ENCODE results near the genes SSUH2, CAV3 and OGG1.

GRCh38 chr3:8611227-8611690, 33.3 kb downstream of the SSUH2 start:
- PRO-cap, 7 experiments: no peak in any of the 7 experiments
- RAMPAGE, long total RNA, 2 experiments: no peak in any of the 2 experiments

GRCh38 chr3:8644650-8645031, at the start of gene SSUH2:
SSUH2 (minus strand) TSS chr3:8644798.
- PRO-cap, 7 experiments: no peak in any of the 7 experiments
- RAMPAGE, long total RNA, 2 experiments: no peak in any of the 2 experiments

- PRO-cap, 7 experiments: no peak in any of the 7 experiments
- RAMPAGE, long total RNA, 2 experiments: no peak in any of the 2 experiments
These were observed 7.8 kb upstream of the SSUH2 start for GRCh38 chr3:8652391-8652740.

DNA sequence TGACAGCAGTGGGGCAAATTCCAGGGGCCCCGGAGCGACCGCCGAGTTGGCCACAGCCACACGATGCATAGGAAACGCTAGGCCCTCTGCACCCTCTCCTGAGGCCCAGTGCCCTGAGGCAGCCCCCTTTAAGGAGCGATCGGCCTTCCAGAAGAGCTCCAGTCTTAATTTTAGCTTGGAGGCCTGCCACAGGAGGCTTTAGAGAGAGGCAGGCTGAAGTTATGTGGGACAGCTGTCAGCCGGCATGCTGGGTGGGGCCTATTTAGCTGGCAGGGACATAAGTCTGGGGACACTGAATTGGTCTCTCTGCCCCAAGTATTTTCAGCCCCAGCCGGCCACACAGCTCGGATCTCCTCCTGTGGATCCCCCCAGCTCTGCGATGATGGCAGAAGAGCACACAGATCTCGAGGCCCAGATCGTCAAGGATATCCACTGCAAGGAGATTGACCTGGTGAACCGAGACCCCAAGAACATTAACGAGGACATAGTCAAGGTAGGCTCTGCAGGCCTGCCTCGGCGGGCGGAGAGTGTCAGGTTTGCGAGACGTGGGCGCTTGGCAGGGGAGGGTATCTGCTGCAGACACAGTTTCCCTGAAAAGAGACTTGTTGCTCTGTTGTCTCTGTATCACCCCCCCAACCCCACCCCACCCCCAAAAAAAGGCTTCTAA, at the start of gene CAV3:
TSS of gene CAV3 (plus strand) at position 305 of the 667 bp plus-strand sequence.
- PRO-cap, 7 experiments: no peak in any of the 7 experiments
- RAMPAGE, long total RNA, 2 experiments: no peak in any of the 2 experiments

- PRO-cap, 7 experiments: no peak in any of the 7 experiments
- RAMPAGE, long total RNA, 2 experiments: no peak in any of the 2 experiments
These were observed 58.4 kb downstream of the RAD18 start for GRCh38 chr3:8904952-8905151.

DNA sequence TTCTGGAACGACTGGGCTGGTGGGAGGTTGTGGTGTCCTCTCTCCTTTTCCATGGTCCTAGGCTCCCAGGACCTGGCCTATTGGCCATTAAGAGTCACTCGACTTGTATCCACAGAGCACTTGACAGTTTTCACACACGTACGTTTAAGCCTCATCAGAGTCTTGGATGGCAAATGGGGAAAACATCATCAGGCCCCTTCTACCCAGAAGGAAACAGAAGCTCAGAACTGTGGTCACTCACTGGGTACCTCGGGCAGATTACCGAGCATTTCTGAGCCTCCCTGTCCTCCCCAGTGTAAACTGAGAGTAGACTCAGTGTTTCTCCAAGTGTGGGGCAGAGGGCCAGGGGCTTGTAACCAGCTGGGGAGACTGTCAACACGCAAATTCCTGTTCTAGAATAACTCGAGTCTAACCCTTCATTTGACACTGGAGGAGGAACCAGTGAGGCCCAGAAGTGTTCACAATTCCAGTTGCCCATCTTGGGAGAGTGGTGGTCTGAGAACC, 86.1 kb upstream of the RAD18 start:
- PRO-cap, 7 experiments: no peak in any of the 7 experiments
- RAMPAGE, long total RNA, 2 experiments: no peak in any of the 2 experiments

DNA sequence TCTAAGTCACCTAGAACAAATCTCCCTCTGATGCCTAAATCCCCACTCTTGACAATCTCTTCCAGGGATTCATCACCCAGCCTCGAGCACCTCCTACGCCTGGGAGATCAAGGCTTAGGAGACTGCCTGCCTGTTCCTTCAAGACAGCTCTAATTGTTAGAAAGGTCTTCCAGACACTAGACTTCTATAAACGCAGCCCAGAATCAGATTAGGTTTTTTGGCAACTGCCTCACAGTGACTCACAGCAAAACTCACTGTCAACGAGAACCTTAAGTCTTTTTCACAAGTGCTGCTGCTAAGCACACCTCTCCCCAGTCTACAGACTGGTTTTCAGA, 23.1 kb downstream of the SRGAP3 start:
- PRO-cap, 7 experiments: no peak in any of the 7 experiments
- RAMPAGE, long total RNA, 2 experiments: no peak in any of the 2 experiments

DNA sequence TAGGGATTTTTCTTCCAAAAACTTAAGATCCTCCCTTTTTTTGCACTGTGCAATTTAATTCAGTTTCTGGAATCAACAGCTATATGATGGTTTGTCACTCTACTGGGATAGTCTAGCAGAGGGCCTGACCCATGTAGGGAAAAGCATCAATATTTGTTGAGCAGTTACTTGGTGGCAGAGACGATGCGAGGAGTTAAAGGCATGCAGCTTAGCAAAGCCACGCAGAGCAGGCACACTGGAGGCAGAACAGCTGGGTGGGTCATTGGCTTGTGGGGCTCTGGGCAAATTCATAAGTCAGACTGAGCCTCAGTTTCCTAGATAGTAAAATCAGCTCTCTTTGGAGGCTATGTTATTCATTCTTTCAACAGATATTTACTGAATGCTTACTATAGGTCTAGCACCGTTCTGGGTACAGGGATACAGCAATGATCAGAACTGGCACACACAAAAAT, 449 bp upstream of the SRGAP3 start:
- PRO-cap, 7 experiments: no peak in any of the 7 experiments
- RAMPAGE, long total RNA, 2 experiments: no peak in any of the 2 experiments

- PRO-cap, 7 experiments: no peak in any of the 7 experiments
- RAMPAGE, long total RNA, 2 experiments: no peak in any of the 2 experiments
These were observed 9.8 kb upstream of the THUMPD3 start for GRCh38 chr3:9352822-9353711.

GRCh38 chr3:9387322-9388006, 10.0 kb upstream of the SETD5 start:
- PRO-cap, 7 experiments: no peak in any of the 7 experiments
- RAMPAGE, long total RNA, 2 experiments: no peak in any of the 2 experiments

DNA sequence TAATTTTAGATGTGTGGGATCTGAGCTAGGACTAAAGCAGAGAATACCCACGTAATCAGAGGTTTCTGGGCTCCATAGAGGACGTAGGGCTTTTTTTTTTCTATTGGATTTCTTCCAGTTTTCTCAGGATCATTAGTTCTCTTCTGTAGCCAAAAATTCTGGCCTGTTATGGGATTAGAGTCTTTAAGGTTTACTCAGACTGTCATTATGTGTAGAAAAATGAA, 1.8 kb downstream of the SETD5 start:
- PRO-cap, 7 experiments: peak in 2 of 7 experiments; most common plus-strand start position 58 of the sequence (in 1); most common minus-strand start position 45 of the sequence (in 2)
- RAMPAGE, long total RNA, 2 experiments: no peak in any of the 2 experiments

- PRO-cap, 7 experiments: no peak in any of the 7 experiments
- RAMPAGE, long total RNA, 2 experiments: no peak in any of the 2 experiments
These were observed 72.7 kb downstream of the SETD5 start for GRCh38 chr3:9470073-9470544.

DNA sequence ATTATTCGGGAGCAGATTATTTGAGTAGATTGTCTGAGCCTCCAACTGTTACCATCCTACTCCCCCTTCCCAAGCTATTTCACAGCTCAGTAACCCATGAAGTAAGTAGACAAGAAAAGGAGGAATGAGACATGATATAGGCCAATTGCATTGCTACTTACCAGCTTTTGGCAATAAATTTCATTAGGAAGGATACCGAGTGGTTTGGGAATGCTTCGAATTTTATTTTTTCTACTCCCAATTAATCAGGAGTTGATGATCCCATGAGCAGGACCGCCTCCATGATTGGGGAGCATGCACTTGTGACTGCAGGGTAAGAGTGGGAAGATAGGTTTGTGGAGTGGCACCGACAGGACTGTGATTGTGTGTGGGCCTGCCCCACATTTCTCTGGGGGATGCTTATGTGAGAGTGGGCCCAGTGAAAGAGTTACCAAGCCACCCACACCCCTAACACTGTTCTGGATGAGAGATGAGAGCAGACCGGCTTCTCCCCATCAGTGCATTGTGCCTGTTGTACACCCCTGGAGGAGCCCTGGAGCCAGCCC, 76.8 kb downstream of the LHFPL4 start:
- PRO-cap, 7 experiments: no peak in any of the 7 experiments
- RAMPAGE, long total RNA, 2 experiments: no peak in any of the 2 experiments

- PRO-cap, 7 experiments: no peak in any of the 7 experiments
- RAMPAGE, long total RNA, 2 experiments: no peak in any of the 2 experiments
These were observed 76.3 kb downstream of the LHFPL4 start for GRCh38 chr3:9477303-9477787.

DNA sequence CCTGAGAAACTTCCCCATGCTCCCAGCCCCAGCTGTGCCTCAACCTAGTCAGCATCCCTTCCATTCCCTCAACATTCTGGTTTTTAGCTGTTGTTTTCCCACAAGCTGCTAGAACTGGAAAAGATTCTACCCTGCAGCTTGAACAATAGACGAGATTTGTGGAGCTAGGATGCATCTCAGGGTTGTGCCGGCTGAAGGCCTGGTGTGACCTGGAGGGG, 8.1 kb upstream of the CPNE9 start:
- PRO-cap, 7 experiments: no peak in any of the 7 experiments
- RAMPAGE, long total RNA, 2 experiments: no peak in any of the 2 experiments

DNA sequence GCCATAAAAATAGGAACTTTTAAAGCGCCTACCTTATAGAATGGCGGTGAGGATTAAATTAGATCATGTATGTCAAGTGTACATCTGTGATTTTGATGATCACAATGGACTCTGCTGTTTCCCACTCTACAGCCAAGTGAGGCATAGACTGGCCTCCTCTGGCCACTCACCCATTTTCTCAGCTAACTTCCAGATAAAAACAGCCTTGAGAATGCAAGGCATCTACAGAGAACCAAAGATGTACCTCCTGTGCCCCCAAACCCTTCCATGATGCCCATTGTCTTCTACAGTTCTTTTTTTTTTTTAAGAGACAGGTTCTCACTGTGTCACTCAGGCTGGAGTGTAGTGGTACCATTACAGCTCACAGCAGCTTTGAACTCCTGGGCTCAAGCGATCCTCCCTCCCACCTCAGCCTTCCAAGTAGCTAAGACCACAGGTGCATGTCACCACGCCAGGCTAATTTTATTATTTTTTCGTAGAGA, 9.3 kb upstream of the BRPF1 start:
- PRO-cap, 7 experiments: no peak in any of the 7 experiments
- RAMPAGE, long total RNA, 2 experiments: no peak in any of the 2 experiments

GRCh38 chr3:9742904-9743386, 6.8 kb upstream of the OGG1 start:
- PRO-cap, 7 experiments: no peak in any of the 7 experiments
- RAMPAGE, long total RNA, 2 experiments: no peak in any of the 2 experiments

- PRO-cap, 7 experiments: no peak in any of the 7 experiments
- RAMPAGE, long total RNA, 2 experiments: no peak in any of the 2 experiments
These were observed 497 bp upstream of the OGG1 start for GRCh38 chr3:9749252-9749658.

GRCh38 chr3:9749659-9750724, at the start of gene OGG1:
OGG1 (plus strand) TSS chr3:9749952.
- PRO-cap, 7 experiments: peak in 7 of 7 experiments; most common plus-strand start chr3:9749952 (in 6); most common minus-strand start chr3:9750206 (in 6)
- RAMPAGE, long total RNA, 2 experiments: start-site peak on the plus strand in 2 of 2 experiments, at chr3:9749920-9750271 at its widest, 24 to 39 reads per replicate

GRCh38 chr3:9754536-9755339, 5.0 kb downstream of the OGG1 start:
- PRO-cap, 7 experiments: no peak in any of the 7 experiments
- RAMPAGE, long total RNA, 2 experiments: no peak in any of the 2 experiments